Mesenchymal stem cell of the bone marrow (primary cell): ENCODE measurements around a stretch of chr5.

GRCh38 chr5:173670083-173670656 is 53.7 kb upstream of the BOD1 start:
- CAGE, long polyA plus RNA = no peak

DNA sequence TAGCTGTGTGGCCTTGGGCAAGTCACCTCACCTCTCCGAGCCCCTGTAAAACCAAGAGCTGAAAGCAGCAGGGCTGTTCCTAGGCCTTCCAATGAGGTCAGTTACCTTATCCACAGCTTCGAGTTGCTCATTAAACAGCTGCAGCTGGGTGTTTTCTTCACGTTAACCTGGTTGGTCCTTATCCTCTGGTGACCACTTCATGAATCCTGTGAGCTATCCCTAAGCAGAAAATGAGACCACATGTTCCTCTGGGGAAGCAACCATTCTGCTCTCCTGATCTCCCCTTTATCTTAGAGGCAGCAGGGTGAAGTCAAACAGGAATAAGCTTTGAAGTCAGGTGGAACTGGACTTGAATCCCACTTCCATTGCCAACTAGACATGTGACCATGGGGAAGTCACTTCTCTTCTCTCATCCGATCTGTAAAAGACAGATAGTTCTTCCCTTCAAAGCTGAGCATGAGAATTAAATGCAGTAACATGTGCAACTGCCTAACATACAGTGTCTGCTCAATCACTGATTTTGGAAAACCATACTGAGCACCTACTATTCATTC is 111.5 kb upstream of the BOD1 start:
- CAGE, long polyA plus RNA = no peak

- CAGE, long polyA plus RNA = no peak
These were observed 112.4 kb upstream of the BOD1 start for GRCh38 chr5:173728836-173729236.

- CAGE, long polyA plus RNA = no peak
These were observed 127.4 kb upstream of the BOD1 start for GRCh38 chr5:173743656-173744497.

- CAGE, long polyA plus RNA = no peak
These were observed 65.8 kb upstream of the CPEB4 start for GRCh38 chr5:173822383-173822772.

GRCh38 chr5:173829541-173830482 is 58.3 kb upstream of the CPEB4 start:
- CAGE, long polyA plus RNA = no peak

DNA sequence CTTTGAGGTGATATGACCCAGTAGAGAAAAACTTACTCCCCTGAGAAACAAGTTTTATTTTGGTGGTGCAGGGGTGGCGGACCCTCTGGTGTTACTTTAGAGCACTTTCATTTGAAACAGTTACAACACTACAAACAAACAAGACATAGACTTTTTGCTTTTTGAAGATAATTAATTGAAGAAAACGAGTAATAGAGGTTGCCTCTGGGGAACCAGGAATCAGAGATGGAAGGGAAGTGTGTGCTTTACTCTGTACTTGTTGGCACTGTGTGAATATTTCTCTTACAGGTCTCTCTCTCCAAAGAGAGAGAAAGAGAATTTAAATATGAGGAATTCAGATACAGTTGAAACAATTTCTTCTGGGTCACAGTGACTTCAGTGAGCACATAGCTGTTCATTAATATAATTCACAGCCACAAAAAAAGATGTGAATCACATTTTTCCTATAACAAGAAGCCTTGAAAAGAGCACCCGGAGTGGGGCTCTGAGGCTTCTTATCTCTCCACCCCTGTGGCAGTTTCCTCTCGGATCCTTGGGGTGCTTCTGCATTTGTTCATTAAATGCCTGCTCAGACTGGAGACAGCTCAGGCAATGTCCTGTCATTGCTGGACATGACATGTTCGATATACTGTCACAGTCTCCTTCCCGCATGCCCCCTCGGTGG is 37.8 kb upstream of the CPEB4 start:
- CAGE, long polyA plus RNA = no peak

DNA sequence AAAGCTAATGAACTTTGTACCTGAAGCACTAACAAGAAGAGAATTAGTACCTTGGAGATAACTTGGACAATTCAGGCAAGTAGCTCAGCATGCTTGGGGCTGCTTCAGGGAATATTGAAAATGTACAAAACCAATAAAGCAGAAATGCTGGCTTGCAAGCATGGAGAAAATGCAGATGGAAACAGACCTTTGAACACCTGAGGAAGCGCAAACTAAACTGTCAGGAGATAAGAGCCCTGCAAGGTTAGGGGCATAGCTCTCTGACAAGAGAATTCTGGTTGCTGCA is 42.7 kb upstream of the C5orf47 start:
- CAGE, long polyA plus RNA = no peak

DNA sequence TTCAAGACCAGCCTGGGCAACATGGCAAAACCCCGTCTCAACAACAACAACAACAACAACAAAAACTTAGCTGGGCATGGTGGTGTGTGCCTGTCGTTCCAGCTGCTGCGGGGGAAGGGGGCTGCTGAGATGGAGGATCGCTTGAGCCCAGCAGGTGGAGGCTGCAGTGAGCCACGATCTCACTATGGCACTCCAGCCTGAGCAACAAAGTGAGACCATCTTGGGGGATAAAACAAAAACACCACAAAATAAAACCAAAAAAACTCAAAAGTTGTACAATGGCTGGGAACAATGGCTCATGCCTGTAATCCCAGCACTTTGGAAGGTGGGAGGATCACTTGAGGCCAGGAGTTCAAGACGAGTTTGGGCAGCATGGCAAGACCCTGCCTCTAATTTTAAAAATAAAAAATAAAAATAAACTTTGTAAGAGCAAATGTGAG is 23.8 kb upstream of the C5orf47 start:
- CAGE, long polyA plus RNA = no peak

- CAGE, long polyA plus RNA = no peak
These were observed 16.1 kb upstream of the C5orf47 start for GRCh38 chr5:173972548-173973592.

DNA sequence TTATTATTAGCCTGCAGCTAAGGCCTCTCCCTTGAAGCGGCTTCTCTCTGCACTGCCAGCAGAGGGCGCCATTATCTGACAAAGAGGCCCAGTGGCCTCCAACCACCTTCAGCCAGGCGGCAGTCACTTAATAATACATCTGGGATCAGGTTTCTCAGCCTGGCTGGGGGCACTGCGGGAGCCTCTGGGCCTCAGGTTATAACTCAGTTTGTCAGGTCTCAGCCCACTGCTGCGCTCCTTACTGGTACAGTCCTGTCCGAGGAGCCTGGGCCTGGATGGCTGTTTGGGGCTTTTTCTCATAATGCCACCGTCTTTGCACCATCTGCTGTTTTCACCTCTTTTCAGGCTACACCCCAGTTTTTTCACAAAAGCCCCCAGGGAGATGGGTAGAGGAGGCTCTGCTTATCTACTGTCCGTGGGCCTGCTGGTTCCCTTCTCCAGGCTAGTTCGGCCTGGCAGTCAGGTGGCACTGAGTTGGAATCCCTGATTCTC is 282.0 kb downstream of the NSG2 start:
- CAGE, long polyA plus RNA = no peak

GRCh38 chr5:174608405-174608814 is 116.0 kb upstream of the MSX2 start:
- CAGE, long polyA plus RNA = no peak

DNA sequence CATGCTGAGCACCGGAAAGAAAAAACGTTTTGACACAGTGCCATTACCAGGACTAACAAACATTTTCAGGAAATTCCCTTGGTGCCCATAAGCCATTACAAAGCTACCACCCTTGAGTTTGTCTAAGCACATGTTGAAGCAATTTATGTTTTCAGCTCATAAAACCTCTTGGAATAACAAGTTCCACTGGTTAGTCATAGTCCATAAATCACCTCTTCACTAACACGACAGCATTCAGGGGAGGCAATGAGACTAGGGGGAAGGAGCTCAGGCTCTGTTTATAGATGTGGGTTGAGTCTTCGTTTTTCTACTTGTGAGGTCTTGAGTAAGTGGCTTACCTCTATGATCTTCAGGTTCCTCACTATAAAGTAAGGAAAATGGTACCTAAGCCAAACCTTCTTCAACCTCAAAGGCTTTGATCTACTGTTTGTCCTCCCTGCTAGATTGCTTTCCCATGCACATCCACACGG is 65.5 kb downstream of the DRD1 start:
- CAGE, long polyA plus RNA = no peak

DNA sequence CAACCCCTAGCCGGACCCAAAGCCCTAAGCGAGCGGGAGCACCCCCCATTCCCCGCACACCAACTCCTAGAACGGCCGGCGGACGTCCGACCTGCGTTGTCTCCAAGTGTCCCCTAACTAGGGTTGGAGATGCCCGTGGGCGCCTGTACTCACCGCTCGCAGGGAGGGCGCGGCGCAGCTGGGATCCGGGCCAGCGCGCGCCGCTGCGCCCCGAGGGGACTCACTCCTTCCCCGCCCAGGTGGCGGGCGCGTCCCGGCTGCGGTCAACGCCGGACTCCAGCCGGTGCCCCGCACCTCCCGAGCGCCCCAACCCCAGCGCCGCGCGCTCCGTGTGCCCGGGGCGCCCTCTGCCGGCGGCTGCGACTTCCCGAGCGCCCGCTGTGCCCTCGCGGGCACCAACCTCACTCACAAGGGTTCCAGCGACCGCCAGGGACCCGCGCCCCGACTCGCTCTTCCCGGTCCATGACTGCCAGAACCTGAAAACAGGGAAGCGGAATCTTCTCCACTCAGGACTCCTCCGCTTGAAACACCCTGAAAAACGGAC is 583 bp upstream of the DRD1 start:
- CAGE, long polyA plus RNA = no peak

GRCh38 chr5:175603992-175604508 is 53.8 kb upstream of the HRH2 start:
- CAGE, long polyA plus RNA = no peak

DNA sequence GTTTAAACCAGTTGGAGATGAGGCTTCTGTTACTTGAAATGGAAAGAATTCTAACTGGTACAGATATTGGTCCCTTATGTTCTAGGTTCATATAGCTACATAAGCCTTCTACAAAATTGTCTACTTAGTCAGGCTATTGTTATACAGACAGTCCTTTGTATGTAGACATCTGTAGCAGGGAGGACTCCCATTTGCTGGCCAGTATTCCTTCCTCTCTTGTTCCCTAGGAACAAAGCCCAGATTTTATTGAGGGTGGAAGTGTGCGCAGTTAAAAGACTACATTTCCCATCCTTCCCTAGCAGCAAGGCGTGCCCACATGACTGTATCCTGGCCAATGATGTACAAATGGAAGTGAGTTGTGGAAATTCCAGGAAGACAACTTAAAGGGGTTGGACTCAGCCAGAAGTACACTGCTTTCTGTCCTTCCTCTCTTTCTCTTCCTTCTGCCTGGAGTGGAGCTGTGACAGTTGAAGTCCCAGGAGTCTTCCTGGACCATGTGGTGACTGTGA is 88.9 kb downstream of the HRH2 start:
- CAGE, long polyA plus RNA = no peak

- CAGE, long polyA plus RNA = no peak
These were observed 17.9 kb upstream of the CPLX2 start for GRCh38 chr5:175853499-175853905.

DNA sequence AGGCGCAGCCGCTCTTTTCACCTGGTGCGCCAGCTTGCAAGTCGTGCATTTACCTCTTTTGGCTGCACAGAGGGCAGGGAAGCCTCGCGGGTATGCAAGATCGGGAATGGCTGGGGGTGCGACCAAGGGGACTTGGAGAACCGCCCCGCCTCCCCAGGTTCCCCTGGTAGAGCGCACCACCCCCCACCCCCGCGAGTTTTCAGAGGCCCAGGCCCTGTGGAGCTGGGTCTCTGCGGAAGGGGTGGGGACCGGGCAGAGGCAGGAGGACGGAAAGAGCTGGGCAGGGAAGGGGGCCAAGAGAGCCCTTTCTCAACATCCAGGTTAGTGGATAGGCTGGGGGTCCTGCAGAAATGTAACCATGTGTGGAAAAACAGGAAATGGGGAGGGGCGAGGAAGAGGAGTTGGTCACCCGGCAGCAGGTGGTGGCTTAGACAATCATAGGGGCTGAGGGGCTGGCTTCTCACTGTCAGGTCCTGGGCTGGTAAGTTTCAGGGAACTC is 104.6 kb upstream of the SIMC1 start:
- CAGE, long polyA plus RNA = no peak

- CAGE, long polyA plus RNA = no peak
These were observed 509 bp downstream of the KIAA1191 start for GRCh38 chr5:176361095-176361415.

- CAGE, long polyA plus RNA = no peak
These were observed 5.1 kb downstream of the ARL10 start for GRCh38 chr5:176370184-176370905.